HTR-8/SVneo (cell line): ENCODE results near the gene ARID2.

DNA sequence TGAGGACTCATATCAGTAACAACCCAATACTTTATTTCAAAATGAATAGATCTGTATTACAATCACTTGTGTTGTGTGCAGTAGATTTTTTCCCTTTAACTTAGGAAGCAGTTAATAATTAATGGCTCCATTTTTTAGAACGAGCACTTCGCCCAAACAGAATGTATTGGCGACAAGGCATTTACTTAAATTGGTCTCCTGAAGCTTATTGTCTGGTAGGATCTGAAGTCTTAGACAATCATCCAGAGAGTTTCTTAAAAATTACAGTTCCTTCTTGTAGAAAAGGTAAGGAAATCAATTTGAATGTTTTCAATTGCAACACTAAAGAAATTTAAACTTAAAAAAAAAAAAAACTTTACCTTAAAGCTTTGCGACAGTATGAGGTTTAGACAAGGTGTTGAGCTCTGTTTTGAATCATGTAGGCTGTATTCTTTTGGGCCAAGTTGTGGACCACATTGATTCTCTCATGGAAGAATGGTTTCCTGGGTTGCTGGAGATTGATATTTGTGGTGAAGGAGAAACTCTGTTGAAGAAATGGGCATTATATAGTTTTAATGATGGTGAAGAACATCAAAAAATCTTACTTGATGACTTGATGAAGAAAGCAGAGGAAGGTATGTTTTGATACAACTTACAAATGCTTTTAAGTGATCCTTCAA is 97.2 kb downstream of the LRRK2 start:
- RRBS = no CpG with 5 or more reads among the region's 4 CpGs

- RRBS = no CpG with 5 or more reads among the region's 5 CpGs
Observed at GRCh38 chr12:41282357-41283155, 94.4 kb downstream of the PDZRN4 start.

DNA sequence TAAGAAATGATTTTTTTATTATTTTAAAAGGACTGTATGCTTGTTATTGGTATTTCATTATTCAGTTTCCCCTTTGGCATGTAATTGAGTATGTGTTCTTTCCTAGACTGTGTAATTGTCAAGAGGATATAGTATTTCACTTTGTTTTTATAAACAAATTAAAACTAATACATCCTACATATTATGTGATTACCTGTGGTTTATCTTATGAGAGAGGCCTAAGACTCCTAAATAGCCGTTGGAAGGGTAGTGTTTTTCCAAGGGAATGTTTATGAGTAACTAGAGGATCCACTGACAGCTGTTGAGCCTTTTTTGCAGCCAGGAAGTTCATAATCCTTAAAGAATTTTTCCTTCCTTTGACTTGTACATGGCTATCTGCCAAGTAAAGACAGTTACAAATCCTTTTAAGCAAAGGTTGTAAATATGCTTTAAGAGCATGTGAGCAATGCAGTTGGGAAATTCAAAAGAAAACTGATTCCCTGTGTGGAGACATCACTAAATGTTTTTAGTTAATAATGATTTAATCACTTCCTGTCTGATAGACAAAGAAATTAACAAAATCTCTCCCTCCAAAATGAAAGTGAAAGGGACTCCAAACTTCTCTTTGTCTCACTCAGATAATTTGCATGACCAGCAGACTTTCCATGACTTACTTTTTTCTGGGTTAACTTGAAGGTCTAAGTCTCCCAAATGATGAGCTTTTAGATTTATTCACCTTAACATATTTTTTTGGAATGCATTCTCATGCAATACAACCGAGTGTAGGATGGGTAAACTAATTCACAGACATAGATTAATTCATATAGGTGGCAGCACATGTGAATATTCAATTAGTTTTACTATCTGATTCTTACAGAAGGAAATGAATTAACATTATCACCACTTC is 333.8 kb downstream of the PDZRN4 start:
- RRBS = no CpG with 5 or more reads among the region's 2 CpGs

- RRBS = no CpG with 5 or more reads among the region's 1 CpG
Observed at GRCh38 chr12:42038934-42039300, 105.8 kb downstream of the GXYLT1 start.

GRCh38 chr12:42177403-42178592 is 33.1 kb upstream of the GXYLT1 start:
- RRBS = no CpG with 5 or more reads among the region's 8 CpGs

DNA sequence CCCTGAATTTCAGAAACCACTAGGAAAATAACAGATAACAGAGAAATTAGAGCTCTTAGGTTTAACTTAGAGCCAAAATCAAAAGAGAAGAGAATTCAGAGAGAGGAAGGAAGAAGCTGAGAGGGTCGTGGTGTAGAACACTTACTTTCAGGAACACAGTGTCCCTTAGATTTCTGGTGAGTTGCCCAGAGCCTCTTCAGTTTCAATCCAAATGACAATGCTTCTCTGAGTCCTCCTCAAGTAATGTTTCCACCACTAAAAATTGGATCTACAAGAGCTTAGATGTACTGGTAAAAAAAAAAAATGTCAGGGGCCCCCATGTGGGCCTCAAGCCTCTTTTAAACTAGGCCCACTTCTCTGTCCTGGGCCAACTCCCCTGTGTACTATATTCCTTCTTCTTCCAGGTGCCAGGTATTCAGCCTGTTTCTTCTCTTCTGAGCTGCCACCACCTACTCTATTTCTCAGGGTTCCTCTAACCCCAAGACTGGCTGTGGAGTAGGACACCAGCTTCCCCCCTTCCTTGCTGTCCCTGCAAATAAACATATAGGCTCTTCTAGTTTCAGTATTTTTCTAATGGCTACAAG is 2.5 kb downstream of the YAF2 start:
- RRBS = no CpG with 5 or more reads among the region's 1 CpG

DNA sequence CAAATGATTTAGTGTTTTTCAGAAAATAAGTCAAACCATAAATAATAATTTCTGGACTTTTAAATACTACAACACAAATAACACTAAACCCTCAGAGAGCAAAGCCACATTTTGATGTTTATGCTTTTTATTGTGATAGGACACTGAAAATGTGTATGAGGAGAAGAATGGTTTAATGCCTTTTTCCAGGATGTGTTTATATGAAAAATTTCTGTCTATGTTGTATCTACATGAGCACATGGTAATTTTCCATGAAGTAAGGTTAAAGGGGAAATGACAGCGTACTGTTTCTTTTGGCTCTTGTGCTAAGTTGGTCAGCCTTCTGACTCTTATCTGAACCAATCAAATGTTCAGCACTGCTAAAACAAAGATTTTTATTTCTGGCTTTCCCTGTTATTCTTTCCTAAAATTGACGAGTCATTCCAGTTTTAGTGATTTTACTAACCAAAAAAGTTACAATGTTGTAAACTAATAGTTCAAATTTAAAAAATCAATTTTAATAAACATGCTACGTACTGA is 96.3 kb downstream of the PPHLN1 start:
- RRBS = no CpG with 5 or more reads among the region's 3 CpGs

DNA sequence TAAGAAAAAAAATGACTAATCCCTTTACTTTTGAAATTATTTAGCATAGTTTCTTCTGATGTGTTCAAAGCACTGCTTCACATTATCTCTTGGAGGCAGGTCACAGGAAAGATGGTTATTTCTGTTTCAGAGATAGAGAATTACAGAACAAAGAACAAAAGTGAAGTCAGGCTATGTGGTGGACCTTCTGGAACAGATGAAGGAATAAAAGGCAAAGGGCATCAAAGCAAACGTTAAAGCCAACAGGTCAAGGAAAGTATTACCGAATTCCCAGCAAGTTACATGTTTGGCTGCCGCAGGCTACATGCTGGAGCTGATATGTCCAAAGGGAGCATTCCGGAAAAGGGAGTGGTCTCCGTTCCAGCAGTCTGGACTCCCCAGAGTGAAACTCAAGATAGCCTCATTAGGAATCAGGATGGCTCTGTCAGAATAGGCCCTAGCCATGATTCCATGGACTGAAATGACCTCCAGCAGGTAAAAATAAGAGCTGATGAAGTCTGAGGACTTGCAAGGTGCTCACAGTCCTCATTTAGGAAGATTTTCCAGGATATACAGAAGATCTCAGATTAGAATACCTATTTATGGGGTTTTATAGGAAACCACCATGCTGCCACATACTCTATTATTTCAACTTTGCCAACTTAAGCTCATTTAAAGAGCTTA is 379.8 kb upstream of the PRICKLE1 start:
- RRBS = no CpG with 5 or more reads among the region's 5 CpGs

DNA sequence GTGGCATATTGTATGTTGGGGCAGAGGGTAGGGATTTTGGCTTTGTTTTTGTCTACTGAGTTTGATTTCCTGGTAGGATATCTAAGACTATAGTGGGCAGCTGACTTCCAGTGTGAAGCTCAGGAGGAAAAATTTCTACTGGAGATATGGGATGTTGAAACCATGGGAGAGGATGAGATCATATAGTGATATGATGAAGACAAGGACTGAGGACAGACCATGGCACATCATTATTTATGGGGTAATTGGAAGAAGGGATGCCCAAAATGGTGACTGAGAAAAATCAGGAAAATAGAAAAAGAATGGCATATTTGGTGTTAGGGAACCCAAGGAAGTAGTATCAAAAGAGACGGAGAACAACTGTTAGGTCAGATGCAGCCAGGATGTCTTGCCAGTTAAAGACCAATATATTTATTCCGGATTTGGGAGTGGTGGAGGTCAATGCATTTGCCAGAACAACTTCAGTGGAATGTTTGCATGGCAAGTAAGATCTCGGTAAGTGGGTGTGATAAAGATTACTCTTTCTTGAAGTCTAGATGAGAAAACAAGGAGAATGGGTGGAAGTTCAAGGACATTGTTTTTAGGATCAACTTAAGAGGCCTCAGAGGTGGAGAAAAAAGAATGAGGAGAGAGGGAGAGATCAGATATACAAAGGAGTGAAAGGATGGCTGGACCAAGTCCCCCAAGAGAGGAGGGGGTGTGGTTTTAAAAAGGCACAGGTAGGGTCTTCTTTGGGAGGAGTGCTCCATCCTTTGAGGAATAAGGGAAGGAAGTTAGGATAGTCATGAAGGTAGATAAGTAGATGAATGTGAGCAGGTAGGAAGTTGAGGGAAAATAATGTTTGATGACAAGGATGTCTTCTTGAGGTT is 100.7 kb downstream of the TMEM117 start:
- RRBS = no CpG with 5 or more reads among the region's 3 CpGs

DNA sequence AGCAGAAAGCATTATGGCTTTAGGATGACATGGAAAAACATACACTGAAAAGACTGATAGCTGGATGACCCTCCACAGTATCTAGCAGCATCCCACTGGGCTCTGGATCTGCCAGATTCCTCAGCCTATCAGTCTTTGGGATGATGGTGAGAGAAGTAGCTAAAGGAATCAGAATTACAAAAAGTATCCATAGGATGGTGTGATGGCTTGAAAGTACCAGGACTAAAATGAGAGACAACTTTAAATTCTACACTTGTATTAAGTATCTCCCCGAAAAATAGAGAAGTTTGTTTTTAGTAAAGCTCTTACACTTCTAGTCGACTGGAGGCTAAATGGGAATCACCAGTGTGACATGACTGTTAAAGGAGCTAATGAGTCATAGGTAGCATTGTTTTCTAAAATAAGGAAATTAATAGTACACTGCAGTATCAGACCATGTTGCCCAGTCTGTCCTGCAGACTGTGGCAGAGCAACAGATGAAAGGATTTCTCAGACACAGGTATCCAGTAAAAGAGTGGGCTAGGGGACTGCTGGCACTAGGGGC is 140.0 kb downstream of the TMEM117 start:
- RRBS = no CpG with 5 or more reads among the region's 2 CpGs

- RRBS = no CpG with 5 or more reads among the region's 30 CpGs
Observed at GRCh38 chr12:44950813-44951417, 74.8 kb upstream of the NELL2 start.

DNA sequence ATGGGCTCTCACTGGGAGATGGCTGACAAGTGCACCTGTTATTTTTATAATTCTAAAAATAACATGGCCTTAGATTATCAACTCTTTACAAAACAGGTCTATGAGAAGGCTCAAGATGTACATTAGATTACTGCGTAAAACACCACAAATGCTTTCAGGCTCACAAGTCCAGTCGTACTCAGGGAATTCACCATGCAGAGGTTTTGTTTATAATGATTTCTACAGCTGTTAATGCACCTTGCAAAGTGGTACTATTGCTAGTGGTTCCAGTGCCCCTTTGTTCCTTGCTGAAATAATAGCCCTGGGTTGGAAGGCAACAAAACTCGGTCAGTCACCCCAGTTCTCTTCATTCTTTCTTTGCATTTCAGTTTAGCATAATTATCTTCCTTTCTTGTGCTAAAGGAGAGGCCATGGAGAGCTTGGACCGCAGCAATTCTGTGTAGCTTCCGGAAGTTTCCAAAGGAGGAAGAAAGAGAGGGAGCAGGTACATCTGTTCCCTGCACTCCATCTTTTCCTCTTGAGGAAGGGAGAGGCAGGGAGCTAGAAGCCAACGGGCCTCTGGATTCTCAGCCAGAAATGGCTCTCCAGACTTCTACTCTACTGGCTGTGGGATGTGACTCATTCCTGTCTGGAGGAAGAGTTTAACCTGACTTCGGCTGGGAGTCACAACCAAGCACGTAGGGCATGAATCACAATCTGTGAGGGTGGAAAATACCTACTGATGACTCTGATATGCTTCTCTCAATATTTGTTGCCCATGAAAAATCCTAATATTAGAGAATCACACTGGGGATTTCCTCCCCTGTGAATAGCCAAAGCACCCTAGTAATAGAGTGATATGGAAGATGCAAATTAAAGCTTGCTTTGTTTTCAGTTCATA is 16.8 kb downstream of the ANO6 start:
- RRBS = no CpG with 5 or more reads among the region's 8 CpGs

GRCh38 chr12:45250550-45251146 is 34.8 kb downstream of the ANO6 start:
- RRBS = no CpG with 5 or more reads among the region's 3 CpGs

DNA sequence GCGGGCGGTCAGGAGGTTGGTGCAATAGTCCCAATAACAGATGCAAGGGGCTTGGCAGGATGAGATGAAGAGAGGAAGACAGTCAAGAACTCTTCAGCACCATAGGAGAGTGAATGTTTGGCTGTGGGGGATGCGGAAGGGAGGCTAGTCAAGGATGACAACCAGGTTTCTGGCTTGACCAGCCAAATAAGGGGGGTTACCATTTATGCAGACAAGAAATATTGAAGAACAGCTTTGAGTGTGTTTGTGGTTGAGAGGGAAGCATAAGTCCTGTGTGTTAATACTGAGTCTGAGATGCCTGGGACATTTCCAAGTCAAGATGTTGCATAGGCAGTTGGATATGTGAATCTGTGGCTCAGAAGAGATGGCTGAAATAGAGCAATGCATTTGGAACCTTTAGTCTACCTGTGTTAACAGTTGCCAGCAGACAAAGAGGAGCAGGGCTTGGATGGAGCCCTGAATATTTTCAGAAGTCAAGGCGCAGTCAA is 66.1 kb downstream of the ANO6 start:
- RRBS = no CpG with 5 or more reads among the region's 4 CpGs

DNA sequence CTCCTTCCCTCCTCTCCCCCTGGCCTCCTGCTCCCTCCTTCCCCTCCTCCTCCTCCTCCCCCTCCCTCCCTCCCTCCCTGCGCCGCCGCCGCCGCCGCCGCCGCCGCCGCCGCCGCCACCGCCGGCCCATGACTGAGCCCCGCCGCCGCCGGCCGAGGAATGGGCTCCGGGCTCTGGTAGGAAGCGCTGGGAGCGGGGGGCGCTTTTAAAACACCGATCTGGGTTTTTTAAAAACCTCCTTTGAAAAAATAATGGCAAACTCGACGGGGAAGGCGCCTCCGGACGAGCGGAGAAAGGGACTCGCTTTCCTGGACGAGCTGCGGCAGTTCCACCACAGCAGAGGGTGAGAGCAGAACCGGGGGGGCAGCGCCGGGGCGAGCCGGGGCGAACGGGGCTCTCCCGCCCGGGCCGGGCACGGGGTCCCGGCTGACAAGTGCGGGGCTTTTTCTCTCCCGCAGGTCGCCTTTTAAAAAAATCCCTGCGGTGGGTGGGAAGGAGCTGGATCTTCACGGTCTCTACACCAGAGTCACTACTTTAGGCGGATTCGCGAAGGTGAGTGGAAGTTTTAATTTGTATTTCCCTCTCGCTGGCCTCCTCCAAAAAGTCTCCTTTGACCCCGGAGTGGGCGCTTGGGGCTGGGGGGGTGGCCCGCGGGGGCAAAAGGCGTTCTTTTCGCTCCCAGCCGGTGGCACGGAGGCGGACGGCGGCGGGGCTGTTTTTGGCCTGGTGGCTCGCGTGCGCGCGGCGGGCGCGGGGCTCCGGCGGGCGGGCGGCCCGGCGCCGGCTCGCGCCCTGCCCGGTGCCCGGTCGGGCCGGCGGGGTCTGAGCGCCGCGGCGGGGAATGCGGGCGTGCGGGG is at the start of gene ARID2:
Gene ARID2 (plus strand): TSS at position 121 of the 857 bp plus-strand sequence.
- RRBS = 1% methylated on average over 34 of the region's 95 CpGs

DNA sequence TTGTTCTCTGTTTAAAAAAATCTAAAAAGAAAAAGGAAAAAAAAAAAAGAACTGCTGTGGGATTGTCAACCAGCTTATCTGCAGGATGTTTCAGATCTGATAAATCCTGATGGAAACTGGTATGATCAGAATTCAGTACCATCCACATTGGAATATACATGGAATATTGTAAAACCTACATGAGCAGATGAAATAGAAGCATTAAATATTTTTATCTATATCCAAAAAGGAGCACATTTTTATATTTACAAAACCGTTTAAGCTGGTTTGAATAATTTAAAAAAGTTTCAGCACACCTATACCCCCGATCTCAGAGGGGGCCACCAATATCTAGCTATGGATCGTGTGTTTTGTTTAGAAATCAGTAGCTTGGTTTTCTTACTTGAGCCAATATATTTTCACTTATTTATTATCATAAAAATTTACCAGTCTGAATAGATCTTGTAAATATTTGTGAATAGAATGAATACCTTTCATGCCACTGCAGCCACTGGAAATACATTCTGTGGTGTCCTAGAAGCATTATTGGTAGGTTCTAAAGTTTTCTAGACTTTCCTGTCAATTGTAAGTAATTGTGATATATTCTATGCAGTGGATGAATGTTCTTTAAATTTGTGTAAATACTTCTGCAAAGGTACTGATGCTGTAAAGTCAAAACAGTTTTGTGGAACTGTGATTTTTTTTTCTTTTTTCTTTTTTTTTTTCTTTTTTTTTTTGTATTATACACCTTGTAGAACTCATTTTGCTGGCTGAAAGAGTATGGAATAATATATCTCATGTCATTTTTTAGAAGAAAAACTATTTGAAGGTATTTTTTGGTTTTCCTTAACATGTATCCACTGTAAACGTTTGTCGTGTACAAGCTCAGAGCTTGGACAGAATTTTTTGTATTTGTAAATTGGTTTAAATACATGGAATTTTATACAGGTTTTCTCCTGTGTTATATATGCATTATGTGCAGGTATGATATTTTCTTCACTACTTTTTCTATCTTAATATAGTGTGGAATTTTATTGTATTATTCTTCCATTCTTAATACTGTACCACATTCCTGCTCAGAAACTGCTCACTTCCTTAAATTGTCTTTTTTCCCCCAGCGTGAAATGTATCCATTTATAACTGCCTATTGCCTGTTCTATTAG is 84.8 kb downstream of the SCAF11 start:
- RRBS = no CpG with 5 or more reads among the region's 6 CpGs

- RRBS = no CpG with 5 or more reads among the region's 16 CpGs
Observed at GRCh38 chr12:45926454-45927783, 63.5 kb downstream of the SCAF11 start.

- RRBS = no CpG with 5 or more reads among the region's 4 CpGs
Observed at GRCh38 chr12:45991041-45991205, 549 bp upstream of the SCAF11 start.

DNA sequence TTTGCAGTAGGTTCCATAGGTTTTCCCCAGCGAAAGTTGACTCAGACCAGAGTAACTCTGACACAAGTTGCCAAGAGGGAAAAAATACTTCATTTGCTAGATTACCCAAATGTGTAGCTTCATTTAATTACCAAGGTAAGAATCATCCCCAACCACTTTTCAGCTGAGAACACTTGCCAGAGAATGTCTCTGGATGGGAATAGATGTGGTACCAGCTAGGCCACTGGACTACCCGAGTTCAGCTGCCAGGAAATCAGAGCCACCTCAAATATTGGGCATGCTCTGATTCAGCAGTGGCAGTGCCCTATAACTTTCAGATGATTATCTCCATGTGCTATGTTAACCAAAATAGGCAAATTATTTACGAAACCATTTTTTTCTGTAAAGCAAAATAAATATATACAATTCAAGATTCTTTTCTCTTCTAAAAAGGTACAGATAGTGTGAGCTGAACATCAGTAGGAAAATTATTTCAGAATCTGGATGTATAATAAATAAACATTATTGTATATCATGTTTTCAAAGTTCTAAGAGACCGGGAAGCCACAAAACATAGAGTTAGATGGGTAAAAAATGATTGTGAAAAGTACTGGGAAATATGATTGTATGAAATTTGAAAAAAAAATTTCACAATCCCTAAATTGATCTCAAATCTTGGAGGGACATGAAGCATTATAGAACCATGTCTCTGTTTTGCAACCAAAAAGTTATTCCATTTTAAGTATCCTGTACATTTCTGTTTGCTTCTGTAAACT is 80.5 kb downstream of the SLC38A1 start:
- RRBS = no CpG with 5 or more reads among the region's 4 CpGs